ENCODE results near the gene HSD17B2.

GRCh38 chr16:81554920-81555517 lies 110.4 kb downstream of the CMIP start:
- PRO-cap, 3 experiments, result no peak in any of the 3 experiments

- PRO-cap, 3 experiments, result no peak in any of the 3 experiments
Measured at GRCh38 chr16:81581733-81582159, 137.1 kb downstream of the CMIP start.

DNA sequence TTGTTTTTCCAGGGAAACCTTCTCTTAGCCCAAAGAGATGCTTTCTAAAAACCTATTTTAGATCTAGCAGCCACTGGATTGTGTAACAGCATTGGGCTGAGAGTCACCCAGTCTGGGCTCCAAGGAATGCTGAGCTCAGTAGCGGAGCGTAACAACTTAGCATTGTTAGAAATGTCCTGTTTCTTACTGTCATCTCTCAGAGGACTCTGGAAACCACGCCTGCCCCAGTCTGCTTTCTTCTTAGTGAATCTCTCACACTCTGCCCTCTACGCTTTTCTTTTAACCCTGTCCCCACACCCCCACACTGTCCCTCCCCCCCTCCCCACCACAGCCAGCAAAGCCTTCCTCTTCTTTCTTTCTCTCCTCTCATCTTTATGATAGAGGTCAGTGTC lies 164.3 kb downstream of the CMIP start:
- PRO-cap, 3 experiments, result no peak in any of the 3 experiments

- PRO-cap, 3 experiments, result no peak in any of the 3 experiments
Measured at GRCh38 chr16:81621943-81622501, 157.1 kb upstream of the PLCG2 start.

GRCh38 chr16:81709812-81710289 lies 69.2 kb upstream of the PLCG2 start:
- PRO-cap, 3 experiments, result no peak in any of the 3 experiments

- PRO-cap, 3 experiments, result no peak in any of the 3 experiments
Measured at GRCh38 chr16:81738764-81739268, 40.3 kb upstream of the PLCG2 start.

GRCh38 chr16:81798099-81799402 lies 19.5 kb downstream of the PLCG2 start:
- PRO-cap, 3 experiments, result no peak in any of the 3 experiments

- PRO-cap, 3 experiments, result no peak in any of the 3 experiments
Measured at GRCh38 chr16:81888982-81889640, 110.0 kb downstream of the PLCG2 start.

GRCh38 chr16:82034672-82035859 lies at the start of gene HSD17B2:
Gene HSD17B2 (plus strand): TSS chr16:82035253.
- PRO-cap, 3 experiments, result no peak in any of the 3 experiments

- PRO-cap, 3 experiments, result no peak in any of the 3 experiments
Measured at GRCh38 chr16:82481208-82481418, 145.7 kb upstream of the CDH13 start.

GRCh38 chr16:82627830-82628711 lies 1.3 kb downstream of the CDH13 start:
- PRO-cap, 3 experiments, result no peak in any of the 3 experiments

GRCh38 chr16:82660127-82660811 lies 33.5 kb downstream of the CDH13 start:
- PRO-cap, 3 experiments, result no peak in any of the 3 experiments

DNA sequence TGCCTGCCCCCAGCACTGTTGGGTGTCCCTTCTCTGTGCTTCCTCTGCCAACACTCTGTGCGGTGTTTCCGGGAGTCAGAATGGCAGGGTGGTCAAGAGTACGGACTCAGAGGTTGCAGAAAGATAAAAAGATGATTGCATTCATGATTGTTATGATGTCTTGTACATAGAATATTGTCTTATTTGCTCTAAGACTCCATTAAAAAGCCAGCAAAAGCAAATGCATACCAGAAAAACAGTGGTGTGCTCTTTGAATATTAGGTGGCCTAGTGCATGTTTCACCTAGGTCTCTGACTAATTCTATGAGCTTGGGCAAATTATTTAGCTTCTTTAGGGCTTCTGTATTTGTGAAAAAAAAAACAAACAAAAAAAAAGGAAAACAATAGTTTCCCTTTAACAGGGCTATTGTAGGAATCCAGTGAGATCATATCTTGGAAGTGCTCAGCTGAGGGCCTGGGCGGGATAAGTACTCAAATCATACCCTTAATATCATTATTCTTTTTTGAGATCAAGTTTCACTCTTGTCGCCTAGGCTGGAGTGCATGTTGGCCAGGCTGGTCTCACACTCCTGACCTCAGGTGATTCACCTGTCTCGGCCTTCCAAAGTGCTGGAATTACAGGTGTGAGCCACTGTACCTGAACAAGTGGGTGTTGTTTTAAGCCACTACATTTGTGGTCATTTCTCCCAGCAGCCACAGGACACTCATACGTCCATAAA lies 86.8 kb downstream of the CDH13 start:
- PRO-cap, 3 experiments, result no peak in any of the 3 experiments

DNA sequence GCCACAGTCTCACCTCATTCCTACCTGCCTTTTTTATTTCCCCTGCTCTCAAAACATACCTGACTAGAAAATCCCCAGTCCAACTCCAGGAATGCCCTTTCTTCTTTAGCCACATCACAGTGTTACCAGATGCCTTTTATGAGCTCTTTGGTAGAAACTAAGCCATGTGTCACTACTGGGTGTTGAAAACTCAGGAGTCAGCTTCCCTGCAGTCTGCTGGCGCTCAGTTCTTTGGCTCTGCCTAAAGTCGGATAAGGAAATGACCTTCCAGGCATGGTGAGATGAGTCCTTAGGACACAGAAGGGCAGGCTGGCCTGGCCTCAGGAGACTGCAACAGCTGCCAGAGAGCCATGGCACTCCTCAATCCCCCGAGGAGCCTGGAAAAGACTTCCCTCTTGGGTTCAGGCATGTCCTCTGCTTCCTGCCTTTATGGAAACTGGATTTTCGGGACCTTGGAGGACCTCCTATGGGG lies 89.1 kb downstream of the CDH13 start:
- PRO-cap, 3 experiments, result no peak in any of the 3 experiments

DNA sequence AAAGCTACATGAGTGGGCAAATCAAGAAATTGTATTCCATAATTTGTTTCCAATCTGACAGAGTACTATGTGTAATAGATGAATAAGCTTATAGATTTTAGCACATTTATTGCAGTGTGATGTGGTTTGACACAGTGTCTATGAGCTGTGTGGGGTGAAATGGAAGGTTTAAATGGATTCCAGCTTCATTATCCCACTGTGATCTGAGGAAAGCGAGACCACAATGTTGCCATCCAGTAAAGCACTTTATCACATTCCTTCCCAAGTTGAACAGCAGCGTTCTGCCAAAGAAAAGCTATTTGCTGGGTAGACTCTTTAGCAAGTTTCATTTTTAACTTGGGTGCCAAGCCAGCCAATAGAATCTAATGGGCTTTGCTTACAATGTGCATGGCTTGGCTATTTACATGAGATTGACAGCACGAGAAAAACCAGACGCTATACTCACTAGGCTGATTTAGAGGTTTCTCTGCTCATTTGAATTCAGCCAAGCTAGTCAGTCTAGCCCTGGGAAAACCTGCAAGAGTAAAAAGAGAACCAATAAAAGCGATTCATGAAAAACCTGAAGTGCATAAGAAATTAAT lies 108.8 kb downstream of the CDH13 start:
- PRO-cap, 3 experiments, result no peak in any of the 3 experiments

DNA sequence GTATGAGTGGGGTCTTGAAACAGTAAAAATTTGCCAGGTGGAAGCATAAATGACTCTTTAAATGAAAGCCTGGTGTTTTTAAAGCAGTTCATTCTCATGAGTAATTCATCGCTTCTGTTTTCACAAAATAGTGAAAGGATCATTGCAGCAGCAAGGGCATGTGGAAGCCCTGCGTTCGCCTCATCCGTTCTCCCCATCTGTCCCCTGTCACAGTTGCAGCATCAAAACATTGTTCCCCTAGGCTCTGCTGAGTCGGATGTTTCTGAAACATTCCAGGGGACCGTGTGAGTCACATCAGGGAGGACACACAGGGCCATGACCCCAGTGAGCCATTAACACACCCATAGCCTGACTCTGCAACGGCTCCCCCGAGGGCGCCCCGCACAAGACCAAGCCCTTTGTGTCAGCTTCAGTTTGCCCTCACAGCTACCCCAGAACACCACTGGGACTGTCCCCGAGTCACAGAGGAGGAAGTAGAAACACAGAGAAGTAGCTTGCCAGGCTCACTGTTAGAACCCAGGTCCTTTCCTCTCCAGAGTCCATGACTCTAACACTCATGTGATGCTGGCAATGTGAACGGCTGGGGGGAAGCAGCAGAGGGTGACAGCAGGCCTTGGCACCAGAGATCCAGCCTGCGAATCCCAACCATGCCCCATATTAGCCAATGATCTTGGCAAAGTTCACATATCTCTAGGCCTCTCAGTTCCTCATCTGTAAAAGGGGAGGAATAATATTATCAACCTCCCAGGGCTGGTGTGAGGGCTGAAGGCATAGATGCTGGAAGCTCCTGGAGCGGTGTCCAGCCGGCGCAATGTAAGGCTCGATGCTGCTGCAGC lies 63.2 kb upstream of the HSBP1 start:
- PRO-cap, 3 experiments, result no peak in any of the 3 experiments

DNA sequence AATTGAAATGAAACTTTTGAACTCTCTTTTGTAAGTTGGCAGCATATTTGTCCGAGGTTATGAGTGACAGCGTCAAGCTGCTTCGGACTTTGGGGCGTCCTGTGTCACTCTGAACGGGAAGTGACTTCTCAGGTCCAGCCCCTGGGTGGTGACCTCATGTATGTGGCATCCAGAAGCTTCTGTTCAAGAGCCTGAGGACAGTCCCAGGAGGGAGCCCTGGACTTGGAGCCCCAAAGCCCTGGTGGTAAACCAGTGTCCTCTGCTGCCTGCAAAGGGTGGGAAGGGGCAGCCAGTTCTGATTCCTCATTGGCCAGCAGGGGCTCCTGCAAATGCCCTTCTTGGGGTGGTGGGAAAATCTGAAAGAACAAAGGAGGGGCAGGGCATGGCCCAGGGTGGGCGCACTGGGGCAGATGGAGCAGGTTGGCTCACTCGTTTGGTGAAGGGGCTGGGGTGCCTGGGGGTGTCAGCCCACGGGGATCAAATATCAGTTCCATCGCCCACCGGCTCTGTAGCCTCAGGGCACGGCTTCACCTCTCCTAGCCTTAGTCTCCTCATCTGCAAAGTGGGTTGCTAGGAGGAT lies 1.6 kb downstream of the OSGIN1 start:
- PRO-cap, 3 experiments, result peak in 1 of 3 experiments; most common minus-strand start position 122 of the sequence (in 1)

DNA sequence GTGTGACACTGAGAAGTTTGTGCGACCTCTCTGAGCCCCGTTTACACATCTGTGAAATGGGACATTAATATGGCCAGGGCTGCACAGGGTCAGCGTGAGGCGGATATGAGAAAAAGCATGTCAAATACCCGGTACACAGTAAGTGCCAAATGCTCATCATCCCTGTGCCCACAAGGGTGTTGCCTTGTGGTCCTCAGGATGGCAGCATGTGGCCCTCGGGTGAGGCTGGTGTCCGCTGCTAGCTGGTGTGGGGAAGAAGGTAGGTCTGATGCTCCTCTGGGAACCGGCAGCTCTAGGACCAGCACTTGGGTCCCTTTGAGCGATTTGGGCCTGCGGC lies 3.5 kb downstream of the OSGIN1 start:
- PRO-cap, 3 experiments, result no peak in any of the 3 experiments

DNA sequence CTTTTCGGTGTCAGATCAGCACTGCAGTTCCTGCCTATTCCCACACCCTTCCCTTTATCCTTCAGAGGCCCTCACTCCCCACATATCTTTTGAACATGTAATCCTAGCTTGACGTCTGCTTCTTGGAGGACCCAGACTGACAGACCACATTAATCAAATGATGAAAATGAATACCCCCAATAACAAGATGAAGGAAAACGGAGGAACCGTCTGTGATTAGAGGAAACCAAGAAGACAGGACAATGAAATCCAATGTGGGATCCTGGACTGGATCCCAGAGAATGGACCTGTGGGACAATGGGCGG lies 36.0 kb downstream of the MBTPS1 start:
- PRO-cap, 3 experiments, result no peak in any of the 3 experiments

- PRO-cap, 3 experiments, result no peak in any of the 3 experiments
Measured at GRCh38 chr16:84088458-84089207, 28.1 kb downstream of the MBTPS1 start.

All from Metastatic Breast Carcinoma in the Ovary (tissue), 3 donors.